B cell (primary cell): ENCODE measurements around the gene PRM3.

- PRO-cap, result unidirectional peak, minus-strand start at chr16:9077613
- CAGE, long polyA plus RNA, result no peak
These were observed 14.1 kb upstream of the HAPSTR1 start for GRCh38 chr16:9077233-9077909.

- PRO-cap, result bidirectional peak, plus-strand start at chr16:9091153, minus-strand start at chr16:9091199
- CAGE, long polyA plus RNA, result no peak
These were observed 444 bp upstream of the HAPSTR1 start for GRCh38 chr16:9090985-9091414.

DNA sequence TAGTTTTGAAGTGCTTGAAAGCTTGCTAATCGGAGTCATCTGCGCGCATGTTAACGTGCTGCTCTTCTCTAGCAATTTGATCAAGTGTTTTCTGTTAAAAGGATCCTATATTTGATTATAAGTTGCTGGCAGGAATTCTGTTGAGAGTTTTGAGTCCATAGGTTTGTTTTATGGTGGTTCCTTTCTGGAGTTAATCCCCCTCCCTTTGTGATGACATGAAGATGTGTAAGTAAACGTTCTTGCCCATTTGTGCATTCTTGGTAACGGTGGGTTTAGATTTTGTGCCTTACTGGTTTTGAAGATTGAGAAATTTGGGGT, 2.0 kb downstream of the HAPSTR1 start:
- PRO-cap, result no peak
- CAGE, long polyA plus RNA, result no peak

GRCh38 chr16:9308144-9308698, 216.8 kb downstream of the HAPSTR1 start:
- PRO-cap, result no peak
- CAGE, long polyA plus RNA, result no peak

DNA sequence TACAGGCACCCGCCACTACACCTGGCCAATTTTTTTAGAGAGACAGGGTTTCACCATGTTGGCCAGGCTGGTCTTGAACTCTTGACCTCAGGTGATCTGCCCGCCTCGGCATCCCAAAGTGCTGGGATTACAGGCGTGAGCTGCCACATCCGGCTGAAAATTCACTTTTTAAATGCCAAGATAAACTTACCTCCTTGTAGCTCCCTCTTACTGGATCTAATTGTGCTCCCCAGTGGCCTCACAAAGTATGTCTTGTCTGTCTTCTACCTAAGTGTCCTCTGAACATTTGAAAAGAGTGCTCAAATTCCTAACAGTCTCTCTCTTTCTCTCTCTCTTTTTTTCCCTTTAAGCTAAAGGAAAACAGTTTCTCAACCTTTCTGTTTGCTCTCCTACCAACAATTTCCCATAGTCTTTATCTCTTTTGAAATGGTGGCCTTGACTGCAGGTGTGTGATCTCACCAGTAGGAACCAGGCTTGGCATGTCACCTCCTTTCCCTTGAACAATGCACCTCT, 273.1 kb downstream of the HAPSTR1 start:
- PRO-cap, result no peak
- CAGE, long polyA plus RNA, result no peak

- PRO-cap, result no peak
- CAGE, long polyA plus RNA, result no peak
These were observed 519.2 kb downstream of the HAPSTR1 start for GRCh38 chr16:9610671-9611049.

GRCh38 chr16:10275526-10275984, 93.3 kb upstream of the GRIN2A start:
- PRO-cap, result no peak
- CAGE, long polyA plus RNA, result no peak

DNA sequence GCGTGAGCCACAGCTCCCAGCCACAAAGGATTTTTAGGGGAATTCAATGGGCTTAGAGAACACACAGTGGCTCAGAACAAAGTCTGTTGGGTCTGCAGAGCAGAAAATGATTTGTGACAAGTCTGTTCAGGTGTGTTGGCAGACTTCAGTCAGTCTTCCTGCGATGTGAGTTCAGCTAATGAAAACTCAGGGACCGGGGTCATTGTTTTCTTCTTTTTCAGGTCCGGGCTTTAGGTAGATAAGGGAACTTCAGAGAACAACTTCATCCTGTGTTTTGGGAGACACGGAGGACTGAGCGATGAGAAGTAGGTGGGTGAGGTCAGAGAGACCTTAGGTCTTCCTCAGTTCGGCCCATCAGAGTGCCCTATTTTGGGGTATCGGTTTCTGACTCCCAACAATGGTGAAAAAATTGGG, 89.0 kb upstream of the ATF7IP2 start:
- PRO-cap, result unidirectional peak, plus-strand start at position 141 of the sequence
- CAGE, long polyA plus RNA, result no peak

DNA sequence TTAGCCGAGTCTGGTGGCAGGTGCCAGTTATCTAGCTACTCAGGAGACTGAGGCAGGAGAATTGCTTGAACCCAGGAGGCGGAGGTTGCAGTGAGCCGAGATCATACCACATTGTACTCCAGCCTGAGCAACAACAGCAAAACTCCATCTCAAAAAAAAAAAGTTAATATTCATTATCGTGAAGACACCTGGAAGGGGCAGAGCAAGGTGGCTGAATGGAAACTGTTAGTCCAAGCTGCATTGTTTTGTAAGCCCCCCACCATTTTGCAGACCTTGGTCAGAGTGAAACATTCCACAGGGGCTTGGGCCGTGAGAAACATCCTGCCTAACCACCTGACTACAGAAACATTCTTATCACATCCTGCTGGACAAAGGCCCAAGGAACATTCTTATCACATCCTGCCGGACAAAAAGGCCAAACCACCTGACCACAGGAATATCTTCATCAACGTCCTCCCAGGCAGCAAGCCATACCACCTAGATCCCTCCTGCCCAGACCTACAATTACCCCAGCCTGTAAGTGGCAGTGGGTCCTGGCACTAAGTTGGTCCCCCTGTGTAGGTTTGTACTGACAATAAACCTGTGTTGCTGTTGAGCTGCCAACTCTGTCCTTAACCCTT, 19.5 kb downstream of the ATF7IP2 start:
- PRO-cap, result no peak
- CAGE, long polyA plus RNA, result no peak

DNA sequence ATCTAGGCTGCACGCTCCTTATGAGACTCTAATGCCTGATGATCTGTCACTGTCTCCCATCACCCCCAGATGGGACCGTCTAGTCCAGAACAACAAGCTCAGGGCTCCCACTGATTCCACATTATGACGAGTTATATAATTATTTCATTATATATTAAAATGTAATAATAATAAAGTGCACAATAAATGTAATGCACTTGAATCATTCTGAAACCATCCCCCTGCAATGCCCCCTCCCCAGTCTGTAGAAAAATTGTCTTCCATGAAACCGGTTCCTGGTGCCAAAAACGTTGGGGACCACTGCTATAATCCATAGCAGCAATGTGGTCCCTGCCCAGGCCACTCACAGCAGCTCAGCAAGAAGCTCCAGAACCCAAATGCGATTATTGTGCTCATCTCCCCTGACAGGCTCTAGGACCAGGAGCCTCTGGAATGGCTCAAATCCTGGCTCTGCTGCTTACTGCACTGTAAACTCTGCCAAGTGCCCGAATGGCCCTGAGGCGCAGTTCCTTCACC, 34.8 kb downstream of the EMP2 start:
- PRO-cap, result no peak
- CAGE, long polyA plus RNA, result no peak

GRCh38 chr16:10564636-10565102, 15.7 kb downstream of the EMP2 start:
- PRO-cap, result no peak
- CAGE, long polyA plus RNA, result no peak

DNA sequence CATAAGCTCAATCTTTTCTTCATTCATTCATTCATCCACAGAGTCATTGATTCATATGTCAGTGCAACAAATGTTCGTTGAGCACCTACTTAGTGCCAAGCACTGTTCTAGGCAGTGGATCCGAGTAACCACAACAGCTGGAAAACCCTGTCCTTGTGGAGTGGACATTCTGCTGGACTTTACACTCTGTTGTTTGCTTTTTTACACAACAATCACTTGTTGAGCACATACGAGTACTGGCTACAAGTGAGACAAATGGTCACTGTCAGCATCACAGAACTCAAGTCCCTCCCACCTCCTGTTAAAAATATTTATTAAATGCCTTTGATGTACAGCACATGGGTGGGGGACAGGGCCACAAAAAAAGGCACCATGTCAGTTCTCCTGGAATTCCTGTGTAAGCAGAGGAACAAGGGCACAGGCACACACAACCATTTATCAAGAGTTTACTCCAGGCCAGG, 46.9 kb downstream of the TEKT5 start:
- PRO-cap, result no peak
- CAGE, long polyA plus RNA, result no peak

DNA sequence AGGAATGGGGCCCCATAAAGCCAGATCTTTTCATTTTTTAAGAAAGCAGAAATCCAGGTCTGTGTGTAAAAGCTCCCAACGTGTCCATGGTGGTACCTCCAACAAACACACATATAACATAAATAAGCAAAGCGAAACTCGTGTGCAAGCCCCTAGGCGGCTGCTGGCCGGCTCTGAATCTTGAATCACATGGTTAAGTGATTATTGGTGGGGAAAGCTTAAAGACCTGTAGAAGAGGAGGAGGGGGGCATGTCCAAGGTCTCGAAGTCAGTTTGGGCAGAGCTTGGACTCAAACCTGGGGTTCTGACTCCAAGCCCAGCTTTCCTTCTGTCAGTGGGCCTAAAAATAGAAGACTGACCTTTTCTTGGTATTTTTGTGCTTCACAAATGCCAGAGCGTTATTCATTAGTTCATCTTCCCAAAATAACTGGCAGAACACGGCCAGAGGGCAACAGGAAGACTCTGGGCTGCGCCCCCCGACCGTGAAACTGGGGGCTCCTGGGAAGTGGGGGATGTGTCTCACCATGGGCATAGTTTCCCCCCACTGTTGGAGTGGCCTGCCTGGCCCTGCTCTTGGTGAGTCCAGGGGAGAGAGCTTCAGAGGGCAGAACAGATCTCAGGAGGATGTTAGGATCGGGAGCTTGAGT, 94.1 kb downstream of the SOCS1 start:
- PRO-cap, result no peak
- CAGE, long polyA plus RNA, result no peak

GRCh38 chr16:11162853-11163465, 93.0 kb downstream of the SOCS1 start:
- PRO-cap, result no peak
- CAGE, long polyA plus RNA, result no peak

GRCh38 chr16:11179940-11180902, 75.8 kb downstream of the SOCS1 start:
- PRO-cap, result no peak
- CAGE, long polyA plus RNA, result no peak

DNA sequence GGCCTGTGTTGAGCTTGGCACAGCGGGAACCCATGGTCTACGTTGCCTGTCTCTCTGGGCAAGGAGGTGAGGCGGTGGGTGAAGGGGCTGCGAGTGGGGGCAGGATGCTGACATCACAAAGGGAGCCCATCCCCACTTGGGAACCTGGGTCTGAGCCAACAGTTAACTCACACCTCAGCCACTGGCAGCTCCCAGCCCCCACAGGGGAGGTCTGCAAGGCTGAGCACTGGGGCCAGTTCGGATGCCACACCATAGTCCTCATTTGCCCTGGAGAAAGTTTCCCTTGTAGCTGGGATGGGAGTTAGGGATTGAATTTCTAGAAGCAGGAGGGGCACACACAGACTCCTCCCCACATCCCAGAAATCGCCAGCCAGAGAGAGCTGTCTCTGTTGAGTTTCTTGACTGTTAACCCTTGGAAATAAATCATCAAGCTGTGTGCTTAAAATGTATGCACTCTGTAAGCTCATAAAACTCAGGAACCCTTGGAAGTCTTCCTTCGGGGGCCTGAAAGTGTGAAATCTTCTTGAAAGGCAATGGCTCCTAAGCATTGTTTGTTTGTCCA, at the start of gene PRM3:
Gene PRM3, minus strand, starts transcription at position 68 of the 562 bp plus-strand sequence.
- PRO-cap, result no peak
- CAGE, long polyA plus RNA, result no peak

DNA sequence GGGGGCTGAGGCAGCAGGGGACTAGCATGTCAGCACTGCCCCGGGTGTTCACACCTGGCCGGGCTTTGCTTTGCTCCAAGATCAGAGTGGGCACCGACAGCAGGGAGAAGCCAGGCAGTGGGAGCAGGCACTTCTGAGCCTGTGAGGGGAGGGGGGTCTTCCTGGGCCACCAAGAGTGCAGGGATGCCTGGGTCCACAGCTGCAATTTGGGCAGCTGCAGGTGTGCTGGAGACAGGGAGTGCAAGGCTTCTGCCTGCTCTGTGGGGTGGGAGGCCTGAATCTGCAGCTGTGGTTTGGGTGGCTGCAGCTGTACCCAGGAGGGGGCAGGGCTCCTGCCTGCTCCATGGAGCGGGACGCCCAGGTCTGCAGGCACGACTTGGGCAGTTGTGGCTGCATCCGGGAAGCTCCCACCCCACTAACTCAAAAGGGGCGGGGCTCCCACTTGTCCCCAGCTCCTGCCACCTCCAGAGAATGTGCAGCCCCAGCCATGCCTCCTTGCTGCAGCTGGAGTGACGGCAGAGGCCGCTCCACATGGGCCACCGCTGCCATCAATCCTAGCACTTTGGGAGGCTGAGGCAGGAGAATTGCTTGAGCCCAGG, 27.7 kb upstream of the PRM1 start:
- PRO-cap, result unidirectional peak, minus-strand start at position 282 of the sequence
- CAGE, long polyA plus RNA, result no peak

DNA sequence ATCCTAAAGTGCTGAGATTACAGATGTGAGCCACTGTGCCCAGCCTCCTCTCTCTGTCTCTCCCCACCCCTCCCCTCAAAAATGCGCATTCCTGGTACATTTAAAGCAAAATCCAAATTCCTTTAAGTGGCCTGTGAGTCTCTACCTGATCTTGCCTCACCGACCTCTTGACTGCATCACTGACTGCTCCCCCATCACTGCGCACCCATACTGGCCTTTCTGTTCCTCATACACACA, 17.5 kb upstream of the RMI2 start:
- PRO-cap, result unidirectional peak, minus-strand start at position 181 of the sequence
- CAGE, long polyA plus RNA, result no peak

DNA sequence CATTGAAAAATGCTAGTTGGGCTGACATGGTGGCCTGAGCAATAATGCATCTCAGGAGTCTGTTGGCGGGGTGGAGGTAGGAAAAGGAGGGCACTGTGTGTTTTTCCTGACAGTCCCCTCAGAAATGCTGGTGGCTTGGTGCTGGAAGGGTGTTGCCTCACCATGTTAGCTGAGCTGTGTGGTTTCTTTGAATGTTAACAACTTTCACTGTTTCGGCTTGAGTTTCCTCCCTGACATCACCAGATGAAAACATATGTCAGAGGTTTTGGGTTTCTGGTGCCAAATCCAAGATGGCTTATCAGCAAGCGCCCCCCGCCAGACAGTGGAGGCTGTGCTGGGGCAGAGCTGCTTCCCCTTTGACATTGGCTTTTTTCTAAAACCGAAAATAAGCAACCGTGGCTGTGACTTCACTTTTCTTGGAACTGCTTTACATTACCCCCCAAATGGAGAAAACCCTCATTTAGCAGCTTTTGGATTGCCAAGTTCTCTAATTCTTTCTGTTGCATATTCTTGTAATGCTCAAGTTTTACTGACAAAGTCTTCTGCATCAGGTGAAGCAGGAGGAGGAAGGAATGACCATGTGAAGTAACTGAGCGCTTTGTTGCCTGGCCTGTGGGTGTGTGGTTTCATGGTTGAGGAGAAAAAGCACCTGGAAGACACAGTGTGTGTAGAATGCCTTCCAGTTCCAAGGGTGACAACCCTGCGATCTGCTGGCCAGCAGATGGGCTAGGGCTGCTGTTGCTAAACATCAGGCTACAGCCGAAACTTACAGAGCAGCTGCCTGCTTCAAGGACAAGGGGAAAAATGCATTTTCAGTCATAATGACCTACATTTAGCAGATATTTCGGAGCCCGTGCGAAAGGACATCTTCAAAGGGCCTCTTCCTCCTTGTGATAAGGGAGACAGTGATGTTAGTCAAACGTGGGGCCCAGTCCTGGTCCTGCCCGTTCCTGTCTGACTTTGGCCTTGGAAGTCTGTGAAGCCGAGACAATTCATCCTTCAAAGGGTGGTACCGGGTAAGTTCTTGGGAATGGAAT, 9.7 kb downstream of the RMI2 start:
- PRO-cap, result no peak
- CAGE, long polyA plus RNA, result no peak

- PRO-cap, result no peak
- CAGE, long polyA plus RNA, result no peak
These were observed 19.3 kb downstream of the RMI2 start for GRCh38 chr16:11364620-11364913.